LUHMES (cell line): Measurements from ENCODE around the gene CPEB4.

DNA sequence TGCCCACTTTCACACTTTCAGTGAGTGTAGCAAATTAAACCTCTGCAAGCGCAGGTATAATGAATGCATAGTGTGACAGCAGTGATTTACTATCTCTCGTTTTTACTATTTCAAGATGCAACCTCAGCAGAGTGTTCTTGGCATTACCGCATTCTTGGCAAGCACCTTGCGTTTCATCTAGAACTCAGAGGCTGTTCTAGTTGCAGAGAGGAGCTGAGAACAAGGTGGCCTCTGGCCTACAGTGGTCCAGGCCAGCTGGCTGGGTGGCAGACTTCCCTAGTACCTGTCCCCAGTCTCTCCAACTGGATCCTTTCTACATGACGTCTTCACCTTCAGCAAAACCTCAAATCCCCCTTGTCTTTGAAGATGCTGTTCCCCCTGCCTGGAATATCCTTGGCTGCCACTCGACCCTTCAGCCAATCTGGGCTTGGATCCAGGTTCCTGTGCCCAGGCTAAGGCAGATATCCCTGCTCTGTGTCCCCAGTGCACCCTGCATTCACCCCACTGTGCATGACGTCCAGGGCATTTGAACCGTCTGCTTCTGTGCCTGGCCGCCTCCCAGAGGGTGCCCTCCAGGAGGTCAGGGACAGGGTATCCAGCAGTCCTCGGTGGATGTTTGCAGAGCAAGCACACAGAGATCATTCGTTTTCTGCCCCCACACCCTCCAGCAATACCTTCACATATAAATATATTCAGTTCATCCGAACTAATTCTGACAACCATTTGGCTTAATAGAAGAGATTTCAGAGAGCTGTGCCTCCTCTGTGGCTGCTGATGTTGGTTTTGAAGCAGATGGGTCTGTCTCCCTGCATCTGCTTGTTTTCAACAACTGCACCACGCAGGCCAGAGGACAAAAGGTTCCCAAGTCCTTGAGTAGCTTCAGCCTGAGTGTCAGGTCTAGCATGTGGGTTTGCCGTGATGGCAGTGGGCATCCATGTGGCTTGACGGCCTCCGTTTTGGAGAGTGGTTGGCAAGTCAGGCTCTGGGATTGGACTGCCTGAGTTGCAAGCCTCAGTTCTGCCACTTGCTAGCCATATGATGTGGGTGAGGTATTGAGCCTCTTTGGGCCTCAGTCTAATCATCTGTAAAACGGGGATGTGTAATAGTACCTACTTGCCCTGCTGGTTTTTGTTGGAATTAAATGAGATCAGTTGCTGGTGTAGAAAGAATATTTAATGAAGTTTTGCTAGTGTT, 120.2 kb upstream of the CPEB4 start:
- PRO-cap: no peak

- PRO-cap: no peak
Measured at GRCh38 chr5:173770953-173771838, 117.0 kb upstream of the CPEB4 start.

DNA sequence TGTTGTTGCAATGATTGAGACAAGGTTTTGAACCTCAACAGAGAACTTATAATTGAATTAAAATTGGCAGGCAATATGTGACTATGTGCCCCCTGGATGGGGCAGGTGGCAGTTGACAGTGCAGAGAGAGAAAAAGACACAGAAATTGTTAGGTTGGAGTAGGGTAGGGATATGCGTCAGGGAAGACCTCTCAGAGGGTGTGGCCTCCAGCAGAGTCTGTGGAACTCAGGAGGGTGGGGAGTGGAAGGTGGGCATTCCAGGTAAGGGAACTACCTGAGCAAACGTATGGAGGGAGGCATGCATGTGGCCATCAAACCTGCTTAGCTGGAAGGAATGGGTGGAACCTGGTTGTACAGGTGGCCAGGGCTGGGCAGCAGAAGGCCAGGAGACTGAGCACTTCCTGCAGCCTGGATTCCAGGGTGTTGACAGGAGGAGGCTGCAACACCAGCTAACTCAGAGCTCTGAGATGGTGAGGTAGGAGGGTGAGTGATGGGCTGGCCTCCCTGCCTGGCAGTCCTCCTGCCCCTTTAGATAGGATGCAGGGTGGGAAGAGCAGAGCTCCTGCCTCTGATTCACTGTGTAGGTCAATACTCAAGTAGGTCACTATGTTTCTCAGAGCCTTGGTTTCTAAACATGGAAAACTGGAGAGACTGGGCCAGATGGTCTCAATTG, 92.6 kb upstream of the CPEB4 start:
- PRO-cap: no peak

DNA sequence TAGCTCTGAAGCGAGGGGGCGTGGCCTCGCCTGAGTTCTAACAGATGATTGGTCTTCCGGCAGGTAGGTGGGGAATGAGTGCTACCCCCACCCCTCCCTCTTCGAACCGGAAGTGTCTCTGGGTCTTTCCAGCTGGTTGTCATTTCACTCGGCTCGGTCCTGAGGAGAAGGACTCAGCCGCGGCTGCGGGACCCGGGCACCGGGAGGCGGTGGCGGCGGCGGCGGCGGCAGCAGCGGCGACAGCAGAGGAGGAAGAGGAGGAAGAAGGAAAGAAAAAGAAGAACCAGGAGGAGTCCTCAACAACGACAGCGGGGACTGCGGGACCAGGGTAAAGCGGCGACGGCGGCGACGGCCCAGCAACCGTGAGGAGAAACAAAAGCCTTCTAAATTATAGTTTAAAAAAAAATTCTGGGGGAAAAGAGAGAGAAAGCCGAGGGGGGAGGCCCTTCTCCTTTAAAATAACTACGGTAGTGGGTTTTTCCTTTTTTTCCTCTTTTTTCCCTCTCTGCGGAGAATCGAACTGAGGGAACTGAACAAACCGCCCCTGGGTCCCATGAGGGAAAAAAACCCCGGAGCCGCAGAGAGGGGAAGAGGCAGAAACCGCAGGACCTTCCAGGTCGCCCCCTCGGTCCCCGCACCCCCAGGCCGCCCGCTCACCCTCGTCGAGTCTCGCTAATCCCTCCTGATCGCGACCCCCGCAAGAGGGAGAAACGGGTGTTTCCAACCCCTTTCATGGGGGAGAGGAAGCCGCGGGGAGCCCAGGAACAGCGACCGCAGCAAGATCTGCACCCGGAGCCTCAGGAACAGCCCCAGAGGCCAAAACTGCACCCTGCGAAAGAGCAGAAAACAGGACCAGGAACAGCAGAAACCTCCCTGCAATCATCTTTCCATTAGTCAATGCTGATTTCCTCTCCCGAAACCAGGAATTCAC, at the start of gene CPEB4:
TSS of gene CPEB4 (plus strand) at position 147 of the 931 bp plus-strand sequence.
- PRO-cap: bidirectional peak, plus-strand start at position 141 of the sequence, minus-strand start outside the sequence

DNA sequence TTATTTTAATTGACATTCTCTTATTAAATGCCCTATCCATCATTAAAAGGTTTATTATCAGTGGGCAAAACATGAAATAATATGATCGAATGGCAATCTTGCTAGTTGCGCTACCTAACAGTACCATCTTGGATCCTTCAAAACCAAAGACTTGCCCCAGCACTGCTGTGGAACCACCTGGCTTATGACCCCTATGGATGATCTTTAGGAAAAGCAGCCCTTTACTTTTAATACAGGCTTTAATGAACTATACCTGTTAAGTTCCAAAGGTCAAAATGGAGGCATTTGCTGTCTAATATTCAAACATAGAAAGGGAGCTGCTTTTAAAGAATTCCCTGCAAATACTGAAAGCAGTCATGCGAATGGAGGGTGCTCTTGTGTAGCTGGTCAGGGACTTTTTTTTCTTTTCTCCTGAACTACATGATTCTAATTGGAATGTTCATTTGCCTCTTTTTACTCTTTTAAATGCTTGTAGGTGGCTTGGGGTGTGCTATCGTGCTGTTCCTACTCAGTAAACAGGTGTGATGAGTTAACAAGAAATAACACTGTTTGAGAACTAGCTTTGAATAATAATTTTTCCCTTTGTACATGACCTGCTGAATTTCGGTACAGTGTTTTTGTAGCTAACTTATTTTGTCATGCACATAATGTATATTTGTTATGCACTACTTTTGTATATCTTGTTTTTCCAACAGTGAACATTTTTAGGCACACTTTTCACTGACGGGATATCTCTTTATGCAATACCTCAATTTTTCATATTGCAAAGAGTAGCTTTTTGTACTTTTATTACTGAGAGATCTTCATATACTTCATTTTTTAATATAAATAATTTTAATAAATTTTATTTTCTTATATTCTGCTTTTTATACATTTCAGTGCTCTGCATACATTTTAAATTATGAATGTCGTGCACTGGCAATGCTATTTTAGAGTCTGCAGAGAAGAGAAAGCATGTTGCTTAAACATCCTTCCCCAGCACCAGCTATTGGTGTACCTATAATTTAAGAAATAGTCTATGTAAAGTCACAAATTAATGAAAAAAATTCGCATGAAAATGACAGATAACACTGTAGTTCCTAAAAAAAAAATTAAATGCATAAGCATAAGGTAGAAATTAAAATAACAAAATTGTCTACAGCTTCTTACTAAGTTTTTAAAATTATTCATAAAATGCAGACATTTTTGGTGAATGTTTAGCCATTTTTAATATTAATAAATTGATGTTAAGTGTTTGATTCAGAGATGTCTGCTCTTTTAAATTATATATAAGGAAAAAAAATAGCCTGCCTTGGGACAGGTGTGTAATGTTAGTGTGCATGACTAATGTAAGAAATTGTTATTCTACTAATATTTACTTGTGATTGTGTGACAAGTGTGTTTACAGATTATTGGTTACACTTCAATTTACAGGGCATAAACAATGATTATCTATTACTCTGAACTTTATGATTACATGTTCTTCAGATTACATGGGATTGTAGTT, 30.8 kb upstream of the C5orf47 start:
- PRO-cap: no peak

- PRO-cap: no peak
Measured at GRCh38 chr5:174311613-174312542, 266.4 kb downstream of the NSG2 start.

GRCh38 chr5:174323863-174324288, 278.4 kb downstream of the NSG2 start:
- PRO-cap: no peak

GRCh38 chr5:174723436-174724062, 833 bp upstream of the MSX2 start:
- PRO-cap: no peak

DNA sequence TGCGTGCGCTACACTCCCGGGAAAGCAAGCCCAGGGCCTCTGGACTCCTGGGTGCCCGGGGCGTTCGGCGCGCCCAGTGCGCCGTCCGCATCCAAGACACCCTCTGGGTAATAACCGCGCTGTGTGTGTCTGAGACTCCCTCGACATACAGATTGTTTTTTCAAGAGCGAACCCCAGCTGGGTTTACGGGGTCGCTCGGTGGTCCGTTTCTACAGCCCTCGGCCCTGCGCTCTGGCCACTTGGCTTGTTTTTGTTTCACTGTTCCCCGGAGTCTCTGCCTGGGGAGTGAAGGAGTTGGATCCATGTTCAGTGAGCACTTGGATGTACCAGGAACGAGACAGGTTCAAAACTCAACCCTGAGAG, 732 bp downstream of the MSX2 start:
- PRO-cap: no peak

- PRO-cap: no peak
Measured at GRCh38 chr5:175867817-175868612, 3.4 kb upstream of the CPLX2 start.

DNA sequence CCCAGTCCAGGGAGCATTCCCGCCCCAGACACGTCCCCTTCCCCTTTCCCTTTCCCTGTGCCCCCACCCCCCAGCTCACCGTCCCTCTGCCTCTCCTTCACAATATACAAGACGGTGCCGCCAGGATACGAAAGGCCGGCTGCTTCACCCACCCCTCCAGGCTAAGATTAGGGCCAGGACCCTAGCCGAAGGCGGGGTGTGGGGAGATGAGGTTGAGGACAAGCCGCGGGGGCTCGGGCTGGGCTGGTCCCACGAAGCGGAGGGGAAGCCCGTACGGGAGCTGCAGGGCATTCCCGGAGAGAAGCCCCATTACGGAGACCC, 509 bp downstream of the KIAA1191 start:
- PRO-cap: no peak

GRCh38 chr5:176400342-176400985, 11.9 kb downstream of the HIGD2A start:
- PRO-cap: no peak

GRCh38 chr5:176410030-176411055, 6.0 kb downstream of the CLTB start:
- PRO-cap: no peak

DNA sequence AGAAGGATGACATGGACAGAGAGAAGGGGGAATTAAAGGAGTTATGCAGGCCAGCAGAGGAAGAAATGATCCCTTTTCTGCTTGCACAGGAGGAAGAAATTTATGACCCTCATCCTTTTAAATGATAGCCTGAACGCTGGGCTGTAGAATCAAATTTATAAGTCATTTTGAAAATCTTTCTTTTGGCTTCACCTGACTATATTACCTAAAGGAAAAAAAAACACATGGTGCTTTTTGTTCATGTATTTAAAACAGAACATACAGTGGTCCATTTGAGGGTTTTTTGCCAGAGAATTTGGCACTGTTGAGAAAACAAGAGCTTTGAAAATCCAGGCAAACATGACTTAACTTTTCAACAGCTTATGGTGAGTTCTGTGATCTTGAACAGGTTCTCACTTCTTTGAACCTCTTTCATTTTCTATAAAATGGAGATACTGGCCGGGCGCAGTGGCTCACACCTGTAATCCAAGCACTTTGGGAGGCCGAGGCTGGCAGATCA, 5.2 kb downstream of the FAF2 start:
- PRO-cap: no peak

DNA sequence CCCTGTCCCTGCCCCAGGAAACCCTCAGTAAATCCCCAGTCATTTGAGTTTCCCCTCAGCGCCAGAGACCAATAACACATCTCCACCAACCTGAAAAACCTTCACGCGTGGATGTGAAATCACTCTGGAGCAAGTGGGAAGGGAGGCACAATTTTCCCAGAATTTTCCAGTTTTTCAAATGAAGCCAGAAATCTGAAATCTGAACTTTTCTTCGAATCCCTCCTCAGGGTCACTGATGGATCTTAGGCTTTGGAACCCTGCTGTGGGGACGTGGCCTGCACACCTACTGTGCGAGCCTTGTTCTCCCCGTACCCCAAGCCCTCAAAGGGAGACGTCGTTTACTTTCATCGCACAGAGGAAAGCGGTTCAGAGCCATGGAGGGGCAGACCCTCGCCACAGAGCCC, 3.5 kb upstream of the RNF44 start:
- PRO-cap: no peak

- PRO-cap: unidirectional peak, plus-strand start at chr5:176542510; bidirectional peak, plus-strand start at chr5:176542761, minus-strand start at chr5:176542676
Measured at GRCh38 chr5:176542099-176542902, 5.1 kb upstream of the RNF44 start.

- PRO-cap: no peak
Measured at GRCh38 chr5:176810705-176811269, 428 bp downstream of the UNC5A start.

- PRO-cap: no peak
Measured at GRCh38 chr5:176862062-176862968, 36.8 kb downstream of the HK3 start.

DNA sequence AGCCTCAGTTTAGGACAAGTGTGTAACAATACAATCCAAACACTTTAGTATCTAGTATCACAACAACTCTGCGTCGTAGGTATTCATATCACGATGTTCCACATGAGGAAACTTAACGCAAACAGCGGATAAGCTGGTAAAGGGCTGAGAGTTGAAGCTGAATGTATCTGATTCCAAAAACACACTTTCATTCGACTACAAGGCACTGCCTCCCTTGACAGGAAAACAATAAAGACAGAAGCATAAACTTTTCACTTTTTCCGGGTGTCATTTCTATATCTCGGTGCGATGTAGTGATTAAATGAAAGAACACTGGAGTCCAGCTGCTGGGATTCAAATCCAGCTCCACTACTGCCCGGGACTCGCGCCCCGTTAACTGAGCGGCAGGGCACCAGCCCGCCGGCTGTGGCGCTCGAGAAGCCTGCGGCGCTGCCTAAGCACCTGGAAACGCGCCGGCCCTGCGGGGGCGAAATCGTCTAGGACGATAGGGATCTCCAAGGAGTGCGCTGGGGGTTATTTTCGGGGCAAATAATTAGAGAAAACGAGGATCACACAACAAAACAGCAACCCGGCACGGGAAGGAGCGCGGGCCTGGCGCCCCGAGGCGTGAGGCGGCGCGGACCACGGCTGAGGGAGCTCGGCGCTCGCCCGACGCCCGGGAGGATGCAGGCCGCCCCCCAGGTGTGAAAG, 936 bp downstream of the UIMC1 start:
- PRO-cap: unidirectional peak, plus-strand start at position 375 of the sequence; bidirectional peak, plus-strand start at position 444 of the sequence, minus-strand start at position 379 of the sequence

DNA sequence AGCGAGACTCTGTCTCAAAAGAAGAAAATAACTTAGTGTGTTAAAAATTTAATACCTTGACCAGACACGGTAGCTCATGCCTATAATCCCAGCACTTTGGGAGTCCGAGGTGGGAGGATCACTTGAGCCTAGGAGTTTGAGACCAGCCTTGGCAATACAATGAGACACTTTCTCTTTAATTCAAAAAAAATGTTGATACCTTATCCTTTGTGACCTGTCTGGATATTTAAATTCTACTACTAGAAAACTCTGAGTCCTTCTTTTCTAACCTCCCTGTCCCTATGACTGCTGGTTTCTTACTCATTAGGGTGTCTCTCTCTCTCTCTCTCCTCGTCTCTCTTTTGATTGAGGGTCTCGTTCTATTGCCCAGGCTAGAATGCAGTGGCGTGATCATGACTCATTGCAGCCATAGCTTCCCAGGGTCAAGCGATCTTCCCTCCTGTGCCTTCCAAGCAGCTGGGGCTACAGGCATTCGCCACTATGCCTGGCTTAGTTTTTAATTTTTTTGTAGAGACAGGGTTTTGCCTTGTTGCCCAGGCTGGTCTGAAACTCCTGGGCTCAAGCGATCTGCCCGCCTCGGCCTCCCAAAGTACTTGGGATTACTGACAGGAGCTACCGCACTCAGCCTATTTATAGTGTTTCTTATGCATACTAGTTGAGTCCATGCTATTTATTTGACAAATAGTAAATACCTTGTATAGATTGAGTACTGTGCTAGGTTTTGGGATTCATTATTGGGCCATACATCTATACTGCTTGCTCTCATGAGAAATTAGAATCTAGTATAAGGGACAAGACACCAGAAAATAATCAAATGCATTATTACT, 61.8 kb downstream of the NSD1 start:
- PRO-cap: no peak